Suprapubic skin (tissue), 4 donors: ENCODE data around the gene GATA2.

GRCh38 chr3:126472003-126472881 lies 3.4 kb downstream of the ZXDC start:
- PRO-cap, result no peak
- RAMPAGE, long total RNA, 4 experiments, result no peak in any of the 4 experiments

DNA sequence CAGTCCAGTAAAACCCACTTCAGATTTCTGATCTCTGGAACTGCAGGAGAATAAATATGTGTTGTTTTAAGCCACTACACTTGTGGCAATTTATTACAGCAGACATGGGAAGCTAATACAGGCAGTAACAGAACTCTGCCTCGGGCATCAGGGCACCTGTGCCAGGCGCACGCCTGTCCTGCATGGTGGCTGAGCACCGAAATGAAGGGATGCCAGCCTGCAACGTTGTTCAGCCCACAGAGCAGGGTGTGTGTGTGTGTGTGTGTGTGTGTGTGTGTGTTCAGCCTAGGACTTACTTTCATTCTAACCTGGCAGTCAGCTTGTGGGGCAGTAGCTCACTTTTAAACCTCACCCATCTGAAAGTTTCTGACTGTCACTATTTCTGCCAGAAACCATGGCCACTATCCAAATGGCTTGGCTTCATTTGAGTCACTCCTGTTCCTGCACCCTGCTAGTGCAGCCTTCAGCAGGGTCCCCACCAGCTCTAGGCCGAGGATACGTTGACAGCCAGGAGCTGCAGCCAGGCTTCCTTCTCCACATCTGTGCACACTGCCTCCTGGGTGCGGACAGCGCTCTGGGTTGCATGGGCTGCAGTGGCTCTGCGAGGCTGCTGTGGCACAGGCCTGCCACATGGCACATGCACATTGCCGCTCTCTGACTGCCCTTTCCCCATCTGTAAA lies 4.5 kb downstream of the UROC1 start:
- PRO-cap, result no peak
- RAMPAGE, long total RNA, 4 experiments, result no peak in any of the 4 experiments

- PRO-cap, result no peak
- RAMPAGE, long total RNA, 4 experiments, result no peak in any of the 4 experiments
Measured at GRCh38 chr3:126730936-126731479, 27.0 kb downstream of the CHCHD6 start.

GRCh38 chr3:126926795-126927363 lies 56.0 kb upstream of the PLXNA1 start:
- PRO-cap, result no peak
- RAMPAGE, long total RNA, 4 experiments, result no peak in any of the 4 experiments

DNA sequence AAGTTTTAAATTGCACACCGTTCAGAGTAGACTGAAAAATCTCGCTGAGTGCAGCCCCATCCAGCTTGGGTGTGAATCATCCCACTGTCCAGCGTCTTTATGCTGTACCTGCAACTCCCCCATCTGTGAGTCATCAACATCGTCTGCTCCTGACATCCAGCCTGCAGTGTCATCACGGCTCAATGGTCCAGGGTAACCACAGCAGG lies 65.2 kb downstream of the TPRA1 start:
- PRO-cap, result no peak
- RAMPAGE, long total RNA, 4 experiments, result no peak in any of the 4 experiments

DNA sequence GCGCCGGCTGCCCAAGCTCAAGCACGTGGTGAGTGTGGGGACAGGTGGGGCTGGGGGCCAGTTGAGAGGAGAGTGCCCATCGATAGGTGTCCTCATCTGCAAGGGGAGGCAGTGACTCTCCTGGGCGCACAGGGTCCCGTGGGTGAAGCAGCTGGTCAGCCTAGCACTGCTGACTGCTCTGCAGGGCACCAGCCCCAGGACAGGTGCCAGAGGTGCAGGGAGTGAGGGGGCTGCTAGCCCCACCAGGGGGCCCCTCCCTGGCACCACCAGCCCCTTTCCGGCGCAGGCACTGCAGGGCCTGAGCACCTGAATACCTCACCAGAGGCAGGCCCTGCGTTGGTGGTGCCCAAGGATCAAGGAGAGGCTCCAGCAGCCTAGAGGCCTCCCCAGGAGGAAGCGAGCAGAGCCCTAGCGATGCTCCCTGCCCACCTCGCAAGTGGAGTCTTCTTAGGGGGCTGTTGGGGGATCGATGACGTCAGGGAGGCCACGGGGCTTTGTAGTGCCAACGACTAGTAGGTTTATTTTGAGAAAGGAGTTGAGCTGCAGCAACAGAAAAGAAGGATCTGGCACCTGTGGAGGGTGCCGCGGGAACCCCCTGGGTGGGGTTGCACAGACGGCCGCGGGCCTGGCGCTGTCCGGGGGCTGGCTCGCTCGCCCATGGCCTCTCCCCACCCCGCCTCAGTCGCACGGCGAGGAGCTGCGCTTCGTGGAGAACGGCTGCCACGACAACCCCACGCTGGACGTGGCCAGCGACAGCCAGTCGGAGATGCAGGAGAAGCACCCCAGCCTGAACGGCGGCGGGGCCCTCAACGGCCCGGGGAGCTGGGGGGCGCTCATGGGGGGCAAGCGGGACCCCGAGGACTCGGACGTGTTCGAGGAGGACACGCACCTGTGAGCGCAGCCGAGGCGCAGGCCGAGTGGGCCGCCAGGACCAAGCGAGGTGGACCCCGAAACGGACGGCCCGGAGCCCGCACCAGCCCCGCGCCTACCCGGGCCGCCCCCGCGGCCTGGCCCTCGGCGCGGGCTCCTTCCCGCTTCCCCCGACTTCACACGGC lies 839 bp upstream of the ABTB1 start:
- PRO-cap, result no peak
- RAMPAGE, long total RNA, 4 experiments, result no peak in any of the 4 experiments

- PRO-cap, result no peak
- RAMPAGE, long total RNA, 4 experiments, result no peak in any of the 4 experiments
Measured at GRCh38 chr3:127674124-127675028, 1.6 kb downstream of the ABTB1 start.

- PRO-cap, result no peak
- RAMPAGE, long total RNA, 4 experiments, result start-site peak on the minus strand in 1 of 4 experiments, at chr3:127686546-127686600 at its widest, 5 reads per replicate
Measured at GRCh38 chr3:127685929-127686946, 13.5 kb downstream of the ABTB1 start.

DNA sequence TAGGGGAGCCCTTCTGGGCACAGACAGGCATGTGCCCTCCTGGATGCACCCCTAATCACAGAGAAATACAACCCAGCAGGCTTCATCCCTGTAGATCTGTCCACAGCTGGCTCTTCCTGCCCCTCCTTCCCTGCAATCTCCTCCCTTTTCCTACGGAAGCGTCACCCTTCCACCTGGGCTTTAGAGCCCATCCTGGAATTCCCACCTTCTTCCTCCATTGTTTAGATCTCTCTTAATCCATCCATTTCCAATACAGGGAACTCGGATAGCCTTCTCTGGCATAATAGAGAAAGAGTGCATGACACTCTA lies 27.1 kb downstream of the ABTB1 start:
- PRO-cap, result no peak
- RAMPAGE, long total RNA, 4 experiments, result no peak in any of the 4 experiments

- PRO-cap, result no peak
- RAMPAGE, long total RNA, 4 experiments, result no peak in any of the 4 experiments
Measured at GRCh38 chr3:127729533-127730311, 57.0 kb downstream of the ABTB1 start.

- PRO-cap, result no peak
- RAMPAGE, long total RNA, 4 experiments, result no peak in any of the 4 experiments
Measured at GRCh38 chr3:127750118-127751129, 71.9 kb downstream of the MGLL start.

- PRO-cap, result no peak
- RAMPAGE, long total RNA, 4 experiments, result start-site peak on the minus strand in 1 of 4 experiments, at chr3:127819990-127820257 at its widest, 5 reads per replicate
Measured at GRCh38 chr3:127819924-127820537, 2.3 kb downstream of the MGLL start.

GRCh38 chr3:127823295-127823520 lies 893 bp upstream of the MGLL start:
- PRO-cap, result bidirectional peak, plus-strand start at chr3:127823369, minus-strand start at chr3:127823135; unidirectional peak, minus-strand start at chr3:127823425
- RAMPAGE, long total RNA, 4 experiments, result no peak in any of the 4 experiments

DNA sequence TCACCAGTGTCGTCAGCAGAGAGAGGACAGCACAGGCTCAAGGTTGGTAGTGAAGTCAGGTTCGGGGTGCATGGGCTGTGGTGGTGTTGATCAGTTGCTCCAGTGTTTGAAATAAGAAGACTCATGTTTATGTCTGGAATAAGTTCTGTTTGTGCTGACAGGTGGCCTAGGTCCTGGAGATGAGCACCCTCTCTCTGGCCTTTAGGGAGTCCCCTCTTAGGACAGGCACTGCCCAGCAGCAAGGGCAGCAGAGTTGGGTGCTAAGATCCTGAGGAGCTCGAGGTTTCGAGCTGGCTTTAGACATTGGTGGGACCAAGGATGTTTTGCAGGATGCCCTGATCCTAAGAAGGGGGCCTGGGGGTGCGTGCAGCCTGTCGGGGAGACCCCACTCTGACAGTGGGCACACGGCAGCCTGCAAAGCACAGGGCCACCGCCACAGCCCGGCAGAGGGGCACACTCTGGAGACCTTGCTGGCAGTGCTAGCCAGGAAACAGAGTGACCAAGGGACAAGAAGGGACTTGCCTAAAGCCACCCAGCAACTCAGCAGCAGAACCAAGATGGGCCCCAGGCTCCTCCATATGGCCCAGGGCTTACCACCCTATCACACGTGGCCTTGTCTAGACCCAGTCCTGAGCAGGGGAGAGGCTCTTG lies 18.6 kb downstream of the SEC61A1 start:
- PRO-cap, result no peak
- RAMPAGE, long total RNA, 4 experiments, result no peak in any of the 4 experiments

DNA sequence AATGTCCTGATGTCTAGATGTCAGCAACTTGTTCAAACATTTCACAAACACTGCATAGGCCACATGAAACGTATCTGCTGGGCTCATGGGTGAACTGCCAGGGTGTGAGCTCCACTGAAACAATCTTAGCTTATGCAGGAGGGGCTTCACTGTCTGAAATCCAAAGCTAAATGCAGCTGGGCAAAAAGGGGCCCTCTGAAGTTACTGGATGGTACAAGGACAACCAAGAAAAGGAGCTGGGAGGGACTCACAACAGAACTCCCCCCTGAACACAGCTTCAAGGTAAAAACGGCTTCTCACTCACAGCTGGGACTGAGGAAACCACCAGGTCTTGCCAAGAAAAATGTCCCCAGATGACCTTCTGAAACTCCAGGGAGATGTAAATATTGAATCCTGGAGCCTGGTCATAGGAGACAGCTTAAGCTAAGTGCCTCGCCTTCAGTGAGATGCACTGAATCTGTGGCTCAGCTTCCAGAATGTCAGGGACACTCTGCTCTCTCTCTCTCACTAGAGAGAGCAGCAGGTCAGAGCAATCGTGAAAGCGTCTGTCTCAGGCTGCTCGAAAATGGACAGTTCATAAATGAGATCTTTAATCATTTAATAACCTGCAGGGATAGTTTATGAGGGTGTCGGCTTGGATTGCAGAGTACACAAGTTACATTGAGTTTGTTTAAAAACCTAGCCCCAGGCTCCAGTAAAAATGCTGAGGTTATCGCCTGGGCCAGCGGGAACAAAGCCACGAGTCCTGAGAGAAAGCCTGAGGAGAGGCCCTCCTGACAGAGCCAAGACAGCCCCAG lies 32.1 kb downstream of the SEC61A1 start:
- PRO-cap, result no peak
- RAMPAGE, long total RNA, 4 experiments, result no peak in any of the 4 experiments

GRCh38 chr3:128310708-128311104 lies 156.0 kb downstream of the DNAJB8 start:
- PRO-cap, result no peak
- RAMPAGE, long total RNA, 4 experiments, result no peak in any of the 4 experiments

GRCh38 chr3:128484776-128485645 lies 8.0 kb downstream of the GATA2 start:
- PRO-cap, result no peak
- RAMPAGE, long total RNA, 4 experiments, result no peak in any of the 4 experiments

DNA sequence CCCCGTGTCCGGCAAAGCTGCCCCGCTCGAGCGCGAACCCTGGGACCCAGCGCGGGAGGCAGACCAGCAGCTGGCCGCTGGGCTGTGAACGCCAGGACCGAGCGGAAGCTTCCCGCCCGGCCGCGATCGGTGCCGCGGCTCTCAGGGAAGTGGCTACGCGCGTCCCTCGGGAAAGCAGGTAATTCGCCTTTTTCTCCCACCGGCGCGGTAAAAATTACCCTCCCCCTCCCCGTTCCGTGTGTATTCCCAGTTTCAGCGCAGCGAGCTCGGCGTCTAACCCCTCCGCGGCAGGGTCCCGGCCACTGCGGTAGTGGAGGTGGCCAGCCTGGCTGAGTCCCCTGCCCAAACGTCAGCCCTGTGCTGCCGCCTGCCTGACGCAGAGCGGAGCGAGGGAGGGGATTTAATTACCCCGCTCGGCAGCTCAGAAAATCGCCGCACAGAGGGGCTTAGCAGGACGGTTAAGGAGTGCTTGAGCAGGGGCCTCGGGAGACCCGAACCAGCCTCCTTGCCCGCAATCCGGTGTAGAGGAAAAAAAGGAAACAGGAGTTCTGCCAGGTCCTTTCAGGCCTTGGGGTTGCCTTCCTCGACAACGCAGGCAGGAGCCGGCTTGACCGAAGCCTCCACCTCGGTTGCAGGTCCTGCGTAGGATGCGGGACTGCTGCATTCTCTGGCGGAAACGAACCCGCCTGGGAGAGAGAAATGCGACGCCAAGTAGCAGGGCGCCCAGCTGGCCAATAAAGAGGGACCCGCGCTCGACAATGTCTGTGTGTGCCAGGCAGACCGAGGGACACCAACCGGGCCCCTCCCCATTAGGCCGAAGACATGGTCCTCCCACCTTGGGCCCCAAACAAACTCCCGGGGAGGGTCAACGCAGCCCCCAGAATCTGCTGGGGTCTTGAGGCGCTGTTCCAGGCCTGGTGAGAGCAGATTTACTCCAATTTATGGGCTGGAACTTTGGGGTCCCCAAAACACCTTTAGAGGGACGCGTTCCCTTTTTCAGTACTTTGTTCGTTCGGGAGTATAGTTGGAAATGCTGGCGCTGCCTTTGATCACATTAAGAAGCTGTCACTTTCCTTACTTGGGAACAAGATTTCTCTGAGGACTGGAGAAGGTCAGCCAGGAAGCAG lies 2.7 kb downstream of the GATA2 start:
- PRO-cap, result no peak
- RAMPAGE, long total RNA, 4 experiments, result no peak in any of the 4 experiments

GRCh38 chr3:128492726-128493508 lies at the start of gene GATA2:
Gene GATA2 (minus strand): TSS chr3:128493201.
- PRO-cap, result unidirectional peak, minus-strand start at chr3:128493200
- RAMPAGE, long total RNA, 4 experiments, result no peak in any of the 4 experiments

DNA sequence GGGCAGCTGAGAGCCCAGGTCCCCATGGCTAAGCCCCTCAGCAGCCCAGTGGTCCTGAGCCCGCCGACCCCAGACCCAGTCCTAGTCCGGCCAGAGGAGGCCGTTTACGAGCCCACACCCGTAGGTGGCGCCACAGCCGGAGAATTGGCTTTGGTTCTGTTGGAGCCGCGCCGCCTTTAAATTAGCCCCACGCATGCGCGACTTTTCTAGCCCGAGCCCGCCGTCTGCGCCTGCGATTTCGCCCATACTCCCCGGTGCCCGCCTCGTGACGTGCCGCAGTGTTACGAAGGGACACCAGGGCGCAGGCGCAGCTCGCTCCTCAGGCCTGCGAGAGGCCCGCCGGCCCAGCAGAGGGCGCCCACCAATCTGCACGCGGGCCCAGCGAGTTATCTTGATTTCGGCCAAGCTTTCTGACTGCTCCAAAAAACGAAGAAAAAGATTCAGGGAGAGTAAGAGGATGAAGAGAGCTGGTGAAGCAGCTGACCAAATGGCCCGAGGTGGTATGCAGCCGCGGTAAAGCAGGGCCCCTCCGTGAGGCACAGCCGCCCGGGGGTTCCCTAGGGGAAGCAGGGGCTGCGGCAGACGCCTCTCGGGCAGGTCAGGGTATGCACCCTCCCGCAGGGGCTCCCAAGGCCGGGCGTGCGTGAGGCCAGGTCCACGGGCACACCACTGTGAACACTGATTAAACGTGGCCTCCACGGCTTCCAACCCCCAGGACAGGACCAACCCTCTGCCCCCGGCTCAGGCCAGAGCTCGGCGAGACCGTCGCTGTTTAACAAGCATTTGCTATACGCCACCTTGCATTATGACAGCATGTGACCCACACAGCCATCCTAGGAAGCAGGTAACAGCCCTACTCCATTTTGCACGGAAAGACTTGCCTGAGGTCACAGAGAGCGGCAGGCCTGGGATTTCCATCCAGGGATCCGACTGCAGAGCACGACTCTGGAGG lies 32.8 kb downstream of the RPN1 start:
- PRO-cap, result no peak
- RAMPAGE, long total RNA, 4 experiments, result no peak in any of the 4 experiments